ENCODE measurements around a stretch of chr10.

DNA sequence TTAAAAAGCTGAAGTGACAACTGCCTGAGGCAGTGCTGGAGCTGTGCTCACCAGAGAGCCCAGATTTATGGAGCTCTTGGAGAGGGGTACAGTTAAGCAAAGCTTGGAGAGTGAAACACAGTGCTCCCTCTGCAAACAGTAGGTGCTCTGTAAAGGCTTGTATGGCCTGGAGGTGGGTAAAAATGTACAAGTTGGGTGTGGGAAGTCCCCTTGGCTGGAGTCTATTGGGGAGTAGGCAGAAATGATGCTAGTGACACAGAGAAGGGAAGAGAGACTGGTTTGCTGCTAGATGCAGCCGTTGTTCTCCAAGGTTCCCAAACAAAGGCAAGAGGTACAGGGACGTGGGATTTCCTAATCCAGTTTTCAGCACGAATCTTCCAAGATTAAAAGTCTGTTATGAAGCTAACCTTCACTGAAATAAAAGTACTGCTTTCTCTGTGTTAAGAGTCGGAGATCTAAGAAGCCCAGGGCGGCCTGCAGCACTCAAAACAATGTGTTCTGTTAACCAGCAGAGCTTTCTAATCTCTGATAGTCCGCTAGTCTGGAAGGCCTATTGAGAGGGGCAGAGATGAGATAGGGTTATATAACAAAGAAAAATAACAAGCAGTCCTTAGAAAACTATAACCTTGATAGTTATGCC is 106.0 kb upstream of the SVIL start:
- PRO-cap, result no peak
- RAMPAGE, long total RNA, 4 experiments, result no peak in any of the 4 experiments

GRCh38 chr10:29804058-29804807 is 169.5 kb upstream of the SVIL start:
- PRO-cap, result bidirectional peak, plus-strand start at chr10:29804439, minus-strand start at chr10:29804137
- RAMPAGE, long total RNA, 4 experiments, result no peak in any of the 4 experiments

GRCh38 chr10:30186409-30187211 is 127.2 kb upstream of the JCAD start:
- PRO-cap, result no peak
- RAMPAGE, long total RNA, 4 experiments, result no peak in any of the 4 experiments

- PRO-cap, result no peak
- RAMPAGE, long total RNA, 4 experiments, result no peak in any of the 4 experiments
These were observed 19.1 kb upstream of the MTPAP start for GRCh38 chr10:30368035-30368738.

DNA sequence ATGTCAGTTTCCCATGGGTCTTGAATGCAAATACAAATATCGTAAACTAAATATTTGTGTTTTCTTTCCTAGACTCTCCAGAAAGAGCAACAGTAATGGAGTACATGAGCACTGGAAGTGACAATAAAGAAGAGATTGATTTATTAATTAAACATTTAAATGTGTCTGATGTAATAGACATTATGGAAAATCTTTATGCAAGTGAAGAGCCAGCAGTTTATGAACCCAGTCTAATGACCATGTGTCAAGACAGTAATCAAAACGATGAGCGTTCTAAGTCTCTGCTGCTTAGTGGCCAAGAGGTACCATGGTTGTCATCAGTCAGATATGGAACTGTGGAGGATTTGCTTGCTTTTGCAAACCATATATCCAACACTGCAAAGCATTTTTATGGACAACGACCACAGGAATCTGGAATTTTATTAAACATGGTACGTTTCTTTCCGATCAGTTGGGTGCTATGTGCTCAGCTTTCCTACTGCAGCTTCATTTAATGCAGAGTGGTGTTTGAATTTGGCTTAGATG is 4.9 kb downstream of the MAP3K8 start:
- PRO-cap, result no peak
- RAMPAGE, long total RNA, 4 experiments, result no peak in any of the 4 experiments

DNA sequence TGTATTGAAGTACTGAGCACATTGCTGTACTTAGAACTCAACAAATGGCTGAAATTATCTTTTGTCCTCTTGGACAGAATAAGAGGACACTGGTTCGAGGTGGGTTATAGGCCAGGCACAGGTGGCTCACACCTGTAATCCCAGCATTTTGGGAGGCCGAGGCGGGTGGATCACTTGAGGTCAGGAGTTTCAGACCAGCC is 10.9 kb downstream of the MAP3K8 start:
- PRO-cap, result no peak
- RAMPAGE, long total RNA, 4 experiments, result no peak in any of the 4 experiments

DNA sequence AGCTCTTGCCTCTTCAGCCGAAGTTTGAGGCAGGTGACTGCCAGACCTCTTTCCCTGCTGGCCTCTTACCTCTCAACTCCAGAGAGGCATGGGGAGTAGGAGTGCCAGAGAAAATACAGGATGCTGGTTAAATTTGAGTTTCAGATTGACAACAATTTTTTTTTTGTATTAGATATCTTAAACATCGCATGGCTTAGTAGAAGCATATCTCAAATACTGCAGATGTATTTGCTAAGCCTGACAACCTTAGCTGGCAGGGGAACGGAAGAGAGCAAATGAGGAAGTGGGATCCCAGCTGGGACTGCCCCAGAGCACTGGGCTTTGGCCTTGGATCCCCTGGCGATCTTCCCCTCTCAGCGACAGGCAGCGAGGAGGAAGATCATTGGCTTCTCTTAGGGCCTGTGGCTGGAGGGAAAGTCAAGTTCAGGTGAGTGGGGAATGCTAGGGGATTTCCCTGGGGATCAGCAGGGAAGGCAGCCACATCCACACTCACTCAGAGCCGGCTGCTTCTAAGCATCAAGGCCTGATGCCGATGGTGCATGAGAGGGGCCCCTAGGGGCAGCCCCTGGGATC is 42.1 kb downstream of the LYZL2 start:
- PRO-cap, result no peak
- RAMPAGE, long total RNA, 4 experiments, result no peak in any of the 4 experiments

DNA sequence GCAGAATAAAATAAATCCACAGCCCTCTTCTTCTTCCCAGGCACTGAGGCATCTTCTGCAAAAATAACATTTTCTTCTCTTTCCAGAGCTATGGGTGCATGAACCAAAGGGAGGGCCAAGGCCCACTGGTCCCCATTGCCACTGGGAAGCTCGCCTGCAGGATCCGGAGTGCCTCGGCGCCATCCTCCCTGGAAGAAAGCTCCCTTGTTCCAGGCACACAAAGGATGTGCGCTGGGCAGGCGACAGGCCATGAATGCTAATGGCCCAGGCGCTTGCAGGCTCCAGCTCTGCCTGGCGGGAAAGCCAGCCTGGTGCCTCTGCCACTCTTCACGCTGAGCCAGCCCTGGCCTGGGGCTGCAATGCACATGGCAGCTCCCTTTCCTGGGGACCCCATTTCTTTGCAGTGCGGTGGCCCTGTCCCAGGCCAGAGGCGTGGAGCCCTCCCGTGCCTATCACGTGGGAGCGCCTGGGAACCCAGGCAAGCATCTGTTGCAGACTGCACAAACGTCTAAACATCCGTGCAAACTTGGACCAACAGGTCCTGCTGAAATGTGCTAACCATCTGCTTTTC is 152.0 kb upstream of the LYZL2 start:
- PRO-cap, result no peak
- RAMPAGE, long total RNA, 4 experiments, result no peak in any of the 4 experiments

DNA sequence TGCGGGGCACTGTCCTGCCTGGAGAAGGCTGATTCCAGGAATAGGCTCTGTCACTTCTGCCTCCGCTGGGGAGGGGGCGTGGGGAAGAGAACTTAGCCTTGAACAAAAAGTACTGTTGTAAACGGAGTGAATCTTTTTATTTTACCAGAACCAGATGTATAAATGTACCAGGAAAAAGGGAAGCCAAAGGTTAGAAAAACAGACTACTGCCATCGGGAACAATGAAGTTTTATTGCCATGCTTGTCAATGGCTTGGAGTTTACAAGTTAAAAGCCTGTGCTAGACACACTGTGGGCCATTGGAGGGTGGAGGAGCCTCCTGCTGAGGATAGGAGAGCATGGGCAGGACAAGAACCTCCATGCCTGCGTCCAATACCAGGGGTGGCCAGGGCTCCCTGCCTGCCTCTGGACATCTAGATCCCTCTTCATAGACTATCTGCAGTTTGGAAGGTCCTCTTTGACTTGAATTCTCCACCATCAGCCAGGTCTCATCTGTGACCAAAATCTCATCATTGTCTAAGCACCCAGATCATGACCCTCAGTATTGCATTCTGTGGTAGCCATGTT is 161.7 kb upstream of the LYZL2 start:
- PRO-cap, result no peak
- RAMPAGE, long total RNA, 4 experiments, result no peak in any of the 4 experiments

- PRO-cap, result no peak
- RAMPAGE, long total RNA, 4 experiments, result no peak in any of the 4 experiments
These were observed 173.0 kb downstream of the ZNF438 start for GRCh38 chr10:30858631-30859071.

- PRO-cap, result no peak
- RAMPAGE, long total RNA, 4 experiments, result no peak in any of the 4 experiments
These were observed 129.6 kb downstream of the ZNF438 start for GRCh38 chr10:30901862-30902578.

- PRO-cap, result no peak
- RAMPAGE, long total RNA, 4 experiments, result no peak in any of the 4 experiments
These were observed 60.9 kb downstream of the ZNF438 start for GRCh38 chr10:30970822-30971085.

GRCh38 chr10:30980947-30981440 is 50.7 kb downstream of the ZNF438 start:
- PRO-cap, result unidirectional peak, plus-strand start at chr10:30981233
- RAMPAGE, long total RNA, 4 experiments, result no peak in any of the 4 experiments

- PRO-cap, result no peak
- RAMPAGE, long total RNA, 4 experiments, result no peak in any of the 4 experiments
These were observed 47.0 kb downstream of the ZNF438 start for GRCh38 chr10:30984456-30985253.

- PRO-cap, result no peak
- RAMPAGE, long total RNA, 4 experiments, result no peak in any of the 4 experiments
These were observed 42.5 kb downstream of the ZNF438 start for GRCh38 chr10:30989082-30989640.

DNA sequence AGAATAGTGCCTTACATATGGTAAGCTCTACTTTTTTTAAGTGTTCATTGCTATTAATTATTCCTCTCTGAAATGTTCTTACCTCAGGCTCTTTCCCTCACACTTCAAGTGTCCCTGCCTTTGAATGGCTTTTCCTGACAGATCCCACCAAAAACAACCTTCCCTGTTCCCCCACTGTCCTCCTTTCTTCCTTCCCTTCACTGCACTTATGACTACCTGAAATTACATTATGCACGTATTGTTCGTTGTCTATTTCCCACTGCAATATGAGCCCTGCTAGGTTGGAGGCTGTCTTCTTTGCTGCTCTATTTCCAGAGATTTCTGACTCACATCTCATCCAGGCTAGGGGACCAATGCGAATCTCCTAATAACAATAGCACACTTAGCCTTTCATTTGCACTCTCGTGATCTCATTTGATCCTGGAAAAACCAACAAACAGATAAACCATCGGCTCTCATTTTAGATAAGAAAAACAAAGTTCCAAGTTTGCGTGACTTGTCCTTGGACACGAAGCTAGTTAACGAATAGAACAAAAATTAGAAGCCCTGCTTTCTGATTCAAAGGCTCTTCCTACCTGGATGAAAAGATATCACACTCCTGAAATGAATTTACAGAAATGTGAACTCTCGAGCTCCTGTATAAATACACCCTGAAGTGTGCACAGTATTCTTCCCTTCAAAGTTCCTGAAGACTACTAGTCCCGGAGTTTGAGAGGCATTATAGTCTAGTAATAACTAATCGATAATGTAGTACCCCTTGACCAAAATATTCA is 1.4 kb downstream of the ZNF438 start:
- PRO-cap, result no peak
- RAMPAGE, long total RNA, 4 experiments, result no peak in any of the 4 experiments

DNA sequence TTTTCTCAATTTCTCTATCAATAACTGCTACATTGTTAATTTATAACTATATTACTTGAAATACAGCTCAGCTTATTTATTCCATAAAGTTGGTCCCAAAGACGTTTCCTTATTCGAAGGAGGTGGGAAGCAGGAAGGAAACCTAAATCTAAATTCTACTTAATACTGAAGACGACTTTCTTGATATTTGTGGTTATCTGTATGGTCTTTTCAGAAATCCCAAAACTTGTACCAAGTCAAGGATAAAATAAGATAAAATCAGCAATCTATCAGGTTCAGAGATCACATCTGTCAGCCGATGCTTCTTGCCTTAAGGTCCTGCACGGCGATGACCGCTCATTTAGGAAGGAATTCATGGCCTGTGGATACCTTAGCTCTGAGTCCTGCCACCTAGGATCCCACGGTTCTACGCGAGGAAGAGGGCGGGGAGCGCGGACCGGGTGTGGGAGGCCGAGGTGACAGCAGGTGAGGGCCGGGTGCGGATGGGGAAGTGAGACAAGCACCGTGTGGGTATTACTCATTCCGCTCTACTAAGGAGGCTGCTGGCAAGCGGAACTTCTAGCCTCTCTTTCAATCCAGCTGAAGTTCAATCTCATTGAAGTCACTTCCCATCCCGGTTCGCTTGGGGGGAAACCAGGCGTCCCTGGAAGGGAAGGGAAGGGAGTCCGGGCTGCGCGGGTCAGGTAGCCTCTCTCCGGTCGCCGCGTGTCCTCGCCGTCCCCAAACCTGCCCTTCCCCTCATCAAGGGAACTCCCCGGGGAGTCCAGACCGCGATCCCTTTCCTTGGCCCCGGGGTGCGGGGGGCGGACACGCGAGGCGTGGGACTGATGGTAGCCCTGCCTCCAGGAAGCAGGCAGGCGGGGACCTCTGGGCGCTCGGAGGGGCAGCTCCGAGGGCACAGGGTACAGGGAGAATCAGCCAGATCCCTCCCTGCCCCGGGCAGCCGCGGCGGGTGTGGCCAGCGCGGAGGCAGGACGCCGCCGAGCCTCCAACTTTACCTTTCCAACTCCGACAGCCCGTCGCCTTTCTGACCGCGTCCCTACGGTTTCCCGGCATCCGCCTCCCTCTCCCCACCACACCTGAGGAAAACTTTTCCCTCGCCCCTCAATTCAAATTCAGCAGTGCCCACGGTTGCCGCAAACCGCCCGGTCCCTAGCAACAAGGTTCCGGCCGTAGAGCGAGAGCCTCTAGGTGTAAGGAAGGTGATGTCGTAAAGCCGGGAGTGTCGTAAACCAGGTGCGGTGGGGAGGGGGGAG is 690 bp upstream of the ZEB1 start:
- PRO-cap, result bidirectional peak, plus-strand start at position 520 of the sequence, minus-strand start at position 532 of the sequence; bidirectional peak, plus-strand start at position 942 of the sequence, minus-strand start at position 969 of the sequence; bidirectional peak, plus-strand start outside the sequence, minus-strand start at position 1,166 of the sequence
- RAMPAGE, long total RNA, 4 experiments, result start-site peak on the minus strand in 4 of 4 experiments, centred at positions 1,151 to 1,166 of the sequence, 16 to 33 reads per replicate

DNA sequence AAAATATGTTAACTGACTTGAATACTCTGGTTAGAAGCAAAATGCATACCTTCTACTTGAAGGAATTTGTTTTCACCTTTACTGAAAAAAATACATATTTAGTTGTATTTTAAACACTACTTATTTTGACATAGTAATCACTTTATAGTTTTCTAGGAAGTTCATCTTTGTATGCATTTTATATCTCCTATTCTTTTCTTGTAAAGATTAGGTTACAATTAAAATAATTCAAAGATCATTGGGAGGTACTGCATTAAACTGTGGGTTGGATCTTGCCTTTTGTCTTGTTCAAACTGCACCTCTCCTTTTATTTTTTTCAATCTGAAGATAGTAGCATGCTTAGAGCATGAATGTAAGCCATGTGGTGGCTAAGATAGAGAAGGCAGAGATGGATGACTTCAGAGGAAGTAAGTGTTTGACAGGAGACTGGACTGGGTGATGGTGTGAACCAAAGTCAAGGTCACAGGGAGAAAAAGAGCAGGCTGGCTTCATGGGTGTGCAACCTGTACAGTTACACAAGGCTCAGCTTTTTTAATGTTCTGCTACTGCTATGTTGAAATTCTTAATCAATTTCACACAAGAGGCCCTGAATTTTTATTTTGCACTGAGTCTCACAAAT is 85.5 kb downstream of the ZEB1 start:
- PRO-cap, result no peak
- RAMPAGE, long total RNA, 4 experiments, result no peak in any of the 4 experiments

DNA sequence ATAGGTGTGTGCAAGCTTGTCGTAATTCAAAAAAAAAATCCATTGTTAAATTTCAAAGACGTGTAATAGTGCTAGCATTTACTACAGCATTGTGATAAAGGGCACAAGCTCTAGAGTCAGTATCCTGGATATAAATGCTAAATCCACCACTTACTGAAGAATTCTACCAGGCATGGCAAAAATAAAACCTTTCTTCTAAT is 108.0 kb downstream of the ZEB1 start:
- PRO-cap, result no peak
- RAMPAGE, long total RNA, 4 experiments, result no peak in any of the 4 experiments

GRCh38 chr10:31602423-31602987 is 283.5 kb downstream of the ZEB1 start:
- PRO-cap, result unidirectional peak, plus-strand start at chr10:31602684
- RAMPAGE, long total RNA, 4 experiments, result no peak in any of the 4 experiments